Pulmonary artery (tissue), 1 donor: ENCODE results near the gene TRIM62.

DNA sequence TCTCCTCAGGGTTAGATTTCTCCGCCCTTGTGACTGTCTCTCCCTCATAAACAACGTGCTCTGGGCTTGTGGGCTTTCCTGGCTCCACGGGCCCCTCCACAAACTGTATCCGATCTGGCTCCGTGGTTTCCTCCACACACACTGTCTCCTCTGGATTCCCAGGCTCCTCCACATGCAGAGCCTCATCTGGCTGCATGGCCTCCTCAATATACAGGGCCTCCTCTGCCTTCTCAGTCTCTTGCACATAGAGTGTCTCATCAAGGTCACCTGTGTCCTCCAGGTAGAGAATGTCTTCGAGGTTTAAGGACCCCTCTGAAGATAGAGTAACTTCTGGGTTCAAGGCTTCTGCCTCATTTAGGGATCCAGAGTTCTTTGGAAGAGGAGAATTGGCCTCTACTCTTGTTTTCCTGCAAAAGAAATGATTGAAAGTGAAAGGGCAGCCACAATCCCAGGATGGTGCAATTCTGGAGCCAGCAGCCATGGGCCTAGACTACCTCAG lies 6.9 kb downstream of the SYNC start:
- PRO-cap, result no peak

GRCh38 chr1:32736893-32737651 lies 4.6 kb upstream of the KIAA1522 start:
- PRO-cap, result no peak

DNA sequence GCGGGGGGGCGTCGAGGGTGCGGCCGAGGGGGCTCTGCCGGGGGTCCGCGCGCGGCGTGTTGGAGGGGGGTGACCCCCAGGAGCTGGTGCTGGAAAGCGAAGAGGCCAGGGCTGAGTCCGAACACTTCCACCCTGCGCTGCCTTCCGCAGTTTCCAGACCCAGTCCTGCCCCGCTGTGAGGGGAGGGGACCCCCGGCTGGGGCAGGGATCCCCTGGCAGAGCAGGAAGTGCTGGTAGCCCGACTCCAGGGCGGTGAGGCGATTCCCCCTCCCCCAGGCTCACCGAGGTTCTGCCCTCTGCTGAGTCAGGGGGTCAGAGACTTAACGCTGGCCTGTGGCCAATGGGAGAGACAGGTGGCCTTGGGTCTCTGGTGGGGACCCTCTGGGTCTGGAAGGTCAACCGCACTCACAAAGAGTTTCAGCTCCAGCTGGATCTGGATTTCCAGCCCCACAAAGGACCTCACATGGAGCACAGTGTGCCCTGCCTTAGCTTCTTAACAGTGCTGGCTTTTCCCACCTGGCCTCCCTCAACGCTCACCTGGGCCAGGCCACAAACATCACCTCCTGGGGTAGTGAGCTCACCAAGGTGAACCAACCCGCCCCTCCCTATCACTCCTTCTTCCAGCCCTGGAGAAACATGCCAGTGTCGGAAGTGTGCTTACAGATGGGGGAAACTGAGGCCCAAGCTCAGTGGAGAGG lies 736 bp downstream of the KIAA1522 start:
- PRO-cap, result no peak

DNA sequence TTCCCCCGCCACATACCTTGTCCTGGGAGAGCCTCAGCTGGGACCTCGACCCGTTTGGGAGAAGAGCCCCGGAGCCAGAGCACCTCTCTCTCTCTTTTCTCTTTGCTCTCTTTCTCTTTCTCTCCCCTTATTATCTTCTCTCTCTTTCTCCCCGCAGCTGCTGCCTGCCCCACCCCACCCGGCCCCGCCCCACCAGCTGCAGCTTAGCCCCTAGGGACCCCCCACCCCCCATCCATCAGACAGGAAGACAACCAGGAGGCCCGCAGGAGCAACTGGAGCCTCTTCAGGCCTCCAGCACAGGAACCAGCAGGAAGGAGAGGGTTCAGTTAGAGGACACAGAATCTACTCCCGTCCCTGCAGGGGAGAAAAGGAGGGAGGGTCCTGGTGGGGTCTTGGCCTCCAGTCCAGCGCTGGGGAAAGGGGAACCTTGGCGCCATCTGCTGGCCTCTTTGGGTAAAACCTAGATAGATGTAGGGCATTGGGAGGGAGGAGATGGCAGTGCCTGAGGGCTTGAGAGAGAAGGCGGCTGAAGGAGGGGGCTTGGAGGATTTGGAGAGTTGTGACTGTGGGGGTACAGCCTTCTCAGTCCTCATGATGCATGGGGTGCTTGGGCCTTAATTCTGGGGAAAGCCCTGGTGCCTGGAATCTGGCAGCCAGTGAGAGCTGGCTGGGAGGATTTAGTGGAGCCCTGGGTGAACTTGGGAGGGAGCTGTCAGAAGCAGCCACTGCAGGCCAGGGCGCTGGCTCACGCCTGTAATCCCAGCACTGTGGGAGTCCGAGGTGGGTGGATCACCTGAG lies 1.9 kb upstream of the FNDC5 start:
- PRO-cap, result no peak

- PRO-cap, result no peak
These were observed 24.6 kb upstream of the TMEM54 start for GRCh38 chr1:32925796-32926142.

GRCh38 chr1:32946410-32946811 lies 18.2 kb downstream of the RNF19B start:
- PRO-cap, result no peak

GRCh38 chr1:32960160-32961000 lies 4.2 kb downstream of the RNF19B start:
- PRO-cap, result no peak

- PRO-cap, result no peak
These were observed 33.9 kb downstream of the AK2 start for GRCh38 chr1:33002559-33003406.

DNA sequence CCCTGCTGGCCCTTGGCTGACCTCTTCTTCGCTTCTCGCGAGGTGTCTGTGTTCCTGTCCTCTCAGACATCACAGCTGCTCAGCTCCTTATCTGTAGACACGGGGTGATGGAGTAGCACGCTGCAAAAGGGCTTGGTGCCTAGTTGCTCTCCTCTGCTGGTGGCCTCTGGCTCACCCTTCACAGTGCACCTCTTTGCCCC lies 18.6 kb upstream of the AK2 start:
- PRO-cap, result no peak

DNA sequence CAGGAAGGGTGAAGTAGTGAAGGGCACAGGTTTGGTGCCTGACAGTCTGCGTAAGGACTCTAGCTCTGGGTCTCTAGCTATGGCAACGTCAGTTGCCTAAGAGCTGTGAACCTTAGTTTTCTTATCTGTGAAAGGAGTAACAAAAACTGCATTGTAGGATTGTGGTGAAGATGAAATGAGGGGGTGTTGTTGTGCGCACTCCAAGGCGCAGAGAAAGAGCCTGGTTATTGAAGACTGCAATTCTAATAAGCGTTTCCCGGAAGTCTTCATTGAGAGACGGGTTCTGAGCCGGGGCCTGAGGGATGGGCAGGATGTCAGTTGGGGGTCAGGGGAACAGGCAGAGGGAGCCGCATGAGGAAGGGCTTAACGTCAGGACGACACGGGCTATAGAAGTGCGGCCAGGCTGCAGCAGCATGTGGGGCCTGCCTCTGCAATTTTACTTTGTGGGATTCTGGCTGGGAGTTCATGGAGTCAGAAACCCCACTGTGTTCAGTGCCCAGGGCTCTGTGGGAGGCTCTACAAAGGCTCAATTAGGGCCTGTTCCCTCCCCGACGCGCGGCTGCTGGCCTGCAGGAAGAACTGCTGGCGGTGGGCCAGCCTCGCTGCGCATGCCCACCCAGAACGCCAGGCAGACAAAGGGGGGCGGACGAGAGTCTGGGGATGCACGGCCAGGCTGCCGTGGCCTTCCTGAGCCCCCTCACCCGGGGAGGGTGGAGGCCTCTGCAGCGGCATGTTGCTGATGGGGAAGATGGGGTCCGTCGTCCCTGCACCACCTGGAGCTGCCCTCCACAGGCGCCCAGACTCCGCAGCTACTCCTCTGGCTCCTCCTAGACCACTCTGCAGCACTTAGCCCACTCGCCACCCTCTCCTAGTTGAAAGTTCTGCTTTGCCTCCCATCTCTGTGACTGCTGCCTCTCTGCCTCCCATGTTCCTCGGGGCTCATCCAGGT lies 20.6 kb downstream of the TRIM62 start:
- PRO-cap, result no peak

GRCh38 chr1:33163359-33163840 lies 18.4 kb downstream of the TRIM62 start:
- PRO-cap, result no peak

- PRO-cap, result no peak
These were observed 14.4 kb downstream of the TRIM62 start for GRCh38 chr1:33167424-33167761.

GRCh38 chr1:33181826-33182507 lies at the start of gene TRIM62:
Gene TRIM62 (minus strand): TSS chr1:33182043.
- PRO-cap, result unidirectional peak, minus-strand start at chr1:33182038; unidirectional peak, minus-strand start at chr1:33182107

- PRO-cap, result no peak
These were observed 12.2 kb upstream of the ZNF362 start for GRCh38 chr1:33244007-33244532.

GRCh38 chr1:33257865-33258395 lies 1.6 kb downstream of the ZNF362 start:
- PRO-cap, result no peak

DNA sequence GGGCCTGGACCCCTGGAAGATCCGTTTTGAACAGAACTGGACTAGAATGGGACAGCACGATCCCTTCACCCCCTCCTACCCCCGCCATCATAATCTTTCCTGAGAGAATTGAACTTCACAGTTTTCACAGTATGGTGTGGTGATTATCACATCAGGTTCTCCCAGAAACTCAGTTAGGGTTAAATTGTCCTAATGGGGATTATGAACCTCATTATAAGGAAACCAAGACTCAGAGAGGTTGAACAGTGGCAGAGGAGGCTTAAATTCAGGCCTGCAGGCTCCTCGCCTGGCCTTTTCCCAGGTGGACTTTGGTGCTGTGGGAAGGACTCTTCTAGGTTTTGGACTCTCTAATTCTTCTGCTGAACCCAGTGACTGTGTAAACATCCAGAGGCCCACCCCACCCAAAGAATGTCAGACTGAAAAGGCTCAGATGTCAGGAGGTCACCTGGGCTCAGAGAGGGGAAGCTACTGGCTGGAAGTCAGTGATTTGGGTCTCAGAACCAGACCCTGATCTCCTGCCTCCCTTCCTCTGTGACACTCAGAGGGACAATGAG lies 2.4 kb downstream of the ZNF362 start:
- PRO-cap, result no peak

GRCh38 chr1:33343903-33344330 lies 23.0 kb upstream of the A3GALT2 start:
- PRO-cap, result no peak

DNA sequence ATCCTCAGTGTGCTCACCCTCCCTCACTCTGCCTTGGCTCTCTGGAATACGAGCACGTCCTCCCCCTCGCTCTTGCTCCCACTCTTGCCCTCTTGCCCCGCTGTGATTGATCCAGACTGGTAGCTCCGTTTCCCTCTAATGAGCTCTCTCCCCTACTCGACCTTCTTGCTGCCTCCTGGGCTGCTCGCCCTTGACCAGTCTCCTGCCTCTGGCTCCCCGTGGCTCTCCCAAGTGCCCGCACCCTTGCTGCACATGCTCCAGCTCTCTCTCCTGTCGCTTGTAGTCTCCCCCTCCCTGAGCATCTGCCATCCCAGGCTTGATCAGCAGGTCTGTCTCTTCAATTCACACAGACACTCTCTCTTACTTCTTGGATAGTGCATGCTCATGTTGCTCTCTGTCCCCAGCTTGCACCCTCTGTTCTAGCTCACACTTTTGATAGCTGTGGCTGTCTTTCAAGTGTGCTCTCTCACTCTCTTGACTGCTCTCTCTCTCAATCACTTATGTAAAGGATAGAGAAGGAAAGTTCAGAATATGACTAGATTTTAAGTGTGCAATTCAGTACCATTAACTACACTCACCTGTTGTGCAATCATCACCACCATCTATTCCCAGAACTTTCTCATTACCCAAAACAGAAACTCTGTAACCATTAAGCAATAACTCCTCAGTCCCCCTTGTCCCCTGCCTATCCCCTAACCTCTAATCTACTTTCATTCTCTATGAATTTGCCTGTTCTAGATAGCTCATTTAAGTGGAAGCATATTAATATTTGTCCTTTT lies 51.0 kb downstream of the PHC2 start:
- PRO-cap, result no peak

DNA sequence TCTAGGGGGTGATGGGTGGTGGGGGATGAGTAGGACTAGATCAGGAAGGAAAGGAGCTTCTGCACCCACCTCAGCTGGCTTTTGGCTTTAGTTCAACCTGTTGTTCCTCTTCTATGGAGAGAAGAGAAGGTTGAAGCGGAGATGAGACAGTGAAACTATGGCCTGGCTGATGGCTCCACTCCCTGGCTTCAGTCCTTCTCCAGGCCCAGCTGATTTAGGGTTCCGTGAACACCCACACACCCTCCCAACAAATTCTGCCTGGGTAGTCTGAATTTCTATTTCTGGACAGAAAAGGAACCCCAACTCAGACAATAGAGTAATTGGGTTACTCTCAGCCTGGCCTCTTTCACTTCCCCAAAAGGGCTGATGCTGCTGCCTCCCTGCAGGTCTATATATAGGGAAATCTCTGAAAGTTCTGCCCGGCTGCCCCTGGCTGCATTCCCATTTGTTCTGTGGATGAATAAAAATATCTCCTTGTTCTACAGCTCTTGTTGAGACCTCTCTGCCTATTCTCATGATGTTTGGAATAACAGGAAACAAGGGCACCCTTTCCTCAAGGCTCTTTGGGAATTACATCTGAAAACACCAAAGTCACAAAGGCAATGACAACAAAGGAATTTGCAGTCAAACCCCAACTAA lies 11.5 kb upstream of the ZSCAN20 start:
- PRO-cap, result no peak

- PRO-cap, result no peak
These were observed 6.3 kb upstream of the ZSCAN20 start for GRCh38 chr1:33466201-33466400.